Skeletal muscle satellite cell (primary cell): Measurements from ENCODE around the genes NREP and ARL14EPL.

DNA sequence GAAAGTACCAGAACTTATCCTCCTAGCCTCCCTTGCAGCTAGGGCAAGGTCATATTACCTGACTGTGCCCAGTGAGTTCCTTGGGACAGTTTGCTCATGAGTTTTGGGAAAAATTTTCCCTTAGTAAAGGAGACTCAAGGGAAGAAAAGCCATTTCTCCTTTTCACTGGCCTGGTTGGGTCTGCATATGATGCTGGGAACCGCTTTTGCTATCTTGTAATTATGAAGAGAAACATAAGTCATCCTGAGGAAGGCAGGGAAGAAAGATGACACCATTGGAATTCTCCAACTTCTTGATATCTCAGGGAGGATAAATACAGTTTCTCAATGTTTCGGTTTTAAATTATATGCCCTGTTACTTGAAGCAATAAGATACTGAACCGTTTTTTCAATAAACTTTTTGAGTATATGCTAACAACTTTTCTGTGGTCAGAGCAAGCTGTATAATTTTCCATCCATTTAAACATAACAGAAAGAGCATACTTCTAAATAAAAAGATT is 109.7 kb downstream of the STARD4 start:
- CAGE, long polyA plus RNA: no peak

DNA sequence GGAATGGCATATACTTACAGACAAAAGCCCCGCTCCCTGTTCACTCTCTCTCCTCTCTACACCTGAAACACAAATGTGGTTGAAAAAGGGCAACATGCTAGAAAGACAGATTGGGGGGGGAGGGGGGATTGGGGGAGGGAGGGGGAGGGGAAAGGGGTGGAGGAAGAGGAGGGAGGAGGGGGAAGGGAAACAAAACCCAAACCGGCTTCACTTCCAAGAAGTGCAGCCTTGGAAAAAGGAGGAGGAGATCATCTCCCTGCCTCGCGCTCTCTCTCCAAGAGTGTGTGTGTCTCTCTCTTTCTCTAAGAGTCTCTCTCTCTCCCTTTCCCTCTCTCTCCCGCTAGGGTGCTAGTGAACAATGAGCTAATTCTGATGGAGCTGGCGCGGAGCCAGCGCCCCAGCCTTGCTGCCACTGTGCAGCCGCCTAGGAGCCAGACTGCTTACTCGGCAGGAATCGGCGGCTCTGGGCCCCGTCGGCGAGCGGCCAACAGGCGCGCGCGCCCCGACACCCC is at the start of gene NREP:
NREP (minus strand) TSS at position 77 of the 512 bp plus-strand sequence.
- CAGE, long polyA plus RNA: no peak

GRCh38 chr5:111771923-111772365 is 14.9 kb upstream of the NREP start:
- CAGE, long polyA plus RNA: no peak

- CAGE, long polyA plus RNA: no peak
Observed at GRCh38 chr5:112162098-112162455, 257.0 kb downstream of the EPB41L4A start.

DNA sequence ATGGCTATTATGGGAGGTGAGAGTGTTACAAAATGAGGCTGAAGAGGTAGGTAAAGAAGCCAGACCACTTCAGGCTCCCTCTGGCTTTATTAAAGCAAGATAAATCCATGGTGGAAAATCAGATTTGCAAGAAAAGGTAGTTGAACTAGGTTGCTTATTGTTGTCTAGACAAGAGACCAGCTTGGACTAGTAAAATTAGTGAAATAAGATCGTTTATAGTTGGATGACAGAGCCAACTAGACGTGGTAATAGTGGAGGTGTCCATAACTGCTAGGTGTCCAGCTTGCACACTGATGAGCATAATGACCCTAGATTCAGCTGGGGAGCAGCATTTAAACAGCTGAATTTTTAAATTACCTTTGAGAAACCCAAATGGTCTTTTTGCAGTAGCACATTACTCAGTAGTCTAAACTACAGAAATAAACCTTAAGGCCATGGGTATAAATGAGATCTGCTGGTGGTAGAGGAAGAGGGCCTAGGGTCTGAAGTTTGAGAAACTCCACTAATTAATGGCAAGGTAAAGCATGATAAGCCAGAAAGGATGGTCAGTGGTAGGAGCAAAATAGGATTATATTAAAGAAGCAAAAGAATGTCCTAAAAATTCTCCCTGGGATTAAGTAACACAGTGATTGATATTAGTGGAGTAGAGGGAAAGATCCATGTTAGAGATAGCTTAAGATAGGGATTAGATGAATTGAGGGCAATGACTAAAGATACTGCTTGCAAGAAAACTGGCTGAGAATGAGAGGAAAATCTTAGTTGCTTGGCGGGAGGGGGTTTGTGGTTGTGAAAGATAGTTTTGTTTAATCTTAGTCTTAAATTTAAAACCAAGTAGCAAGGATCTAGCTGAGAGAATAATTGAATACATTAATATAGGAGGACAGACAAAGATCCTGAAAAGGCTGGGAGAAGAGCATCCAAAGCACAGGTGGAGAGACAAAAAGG is 255.8 kb downstream of the EPB41L4A start:
- CAGE, long polyA plus RNA: no peak

DNA sequence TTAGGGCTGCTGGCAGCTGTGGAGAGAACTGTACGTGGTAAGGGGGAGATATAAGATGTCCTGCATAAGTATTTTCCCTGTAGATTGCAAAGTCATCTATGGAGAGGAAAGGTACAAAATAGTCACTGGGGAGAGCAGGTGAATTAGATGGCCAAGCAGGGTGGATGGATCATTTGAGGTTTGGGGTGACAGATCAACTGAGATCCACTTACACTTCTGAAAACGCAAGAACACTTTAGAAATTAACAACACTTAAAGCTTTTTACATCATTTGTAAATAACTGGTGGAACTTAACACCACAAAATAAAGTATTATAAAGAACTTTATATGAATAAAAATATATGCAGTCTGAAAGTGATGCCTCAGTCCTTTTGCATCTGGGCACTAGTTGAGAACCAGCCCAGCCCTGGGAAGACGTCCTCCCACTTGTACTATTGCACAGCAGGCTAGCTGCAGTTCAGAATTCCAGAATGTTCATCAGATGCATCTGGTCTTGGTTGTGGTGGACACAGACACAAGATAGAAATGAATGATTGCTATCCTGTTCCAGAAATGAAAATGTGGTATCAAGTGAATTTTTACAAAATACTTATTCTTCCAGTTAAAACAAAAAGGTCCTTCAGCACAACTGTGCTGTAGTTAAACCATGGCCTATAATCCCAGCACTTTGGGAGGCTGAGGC is 255.0 kb downstream of the EPB41L4A start:
- CAGE, long polyA plus RNA: no peak

GRCh38 chr5:112166237-112166979 is 252.7 kb downstream of the EPB41L4A start:
- CAGE, long polyA plus RNA: no peak

DNA sequence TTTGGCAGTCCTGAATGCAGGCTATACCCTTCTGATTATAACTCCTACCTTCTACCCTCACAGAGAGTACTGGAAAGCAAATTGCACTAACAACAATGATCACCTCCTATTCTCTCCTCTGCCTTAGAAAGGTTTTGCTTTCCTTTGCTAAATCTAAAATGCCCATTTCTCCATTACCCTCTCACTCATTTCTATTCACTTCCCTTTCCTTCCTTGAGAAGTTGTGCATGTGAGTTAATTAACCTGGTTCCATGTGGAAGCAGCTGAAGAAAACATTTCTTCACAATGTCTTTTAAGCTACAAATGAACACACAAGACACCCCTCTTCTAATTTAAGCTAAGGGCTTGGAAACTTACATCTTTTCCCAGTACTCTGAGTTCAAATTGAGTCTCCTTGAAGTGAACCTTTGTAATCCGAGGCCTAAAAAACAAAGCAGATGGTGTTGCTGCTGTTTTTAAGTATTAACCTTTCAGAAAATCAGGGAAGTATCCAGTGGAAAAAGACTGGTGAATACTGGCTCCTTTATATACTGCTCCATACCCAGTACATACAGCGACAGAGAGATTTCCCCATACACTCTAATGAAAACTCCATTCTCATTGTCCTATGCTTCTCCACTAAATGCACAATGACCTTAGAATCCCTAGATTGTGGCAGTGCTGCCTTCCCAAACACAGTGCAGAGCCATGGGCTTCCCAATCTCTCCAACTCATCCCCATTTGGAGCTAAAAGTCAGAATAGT is 160.0 kb downstream of the EPB41L4A start:
- CAGE, long polyA plus RNA: no peak

- CAGE, long polyA plus RNA: no peak
Observed at GRCh38 chr5:112347692-112348343, 71.3 kb downstream of the EPB41L4A start.

- CAGE, long polyA plus RNA: no peak
Observed at GRCh38 chr5:112479610-112479935, 60.5 kb upstream of the EPB41L4A start.

DNA sequence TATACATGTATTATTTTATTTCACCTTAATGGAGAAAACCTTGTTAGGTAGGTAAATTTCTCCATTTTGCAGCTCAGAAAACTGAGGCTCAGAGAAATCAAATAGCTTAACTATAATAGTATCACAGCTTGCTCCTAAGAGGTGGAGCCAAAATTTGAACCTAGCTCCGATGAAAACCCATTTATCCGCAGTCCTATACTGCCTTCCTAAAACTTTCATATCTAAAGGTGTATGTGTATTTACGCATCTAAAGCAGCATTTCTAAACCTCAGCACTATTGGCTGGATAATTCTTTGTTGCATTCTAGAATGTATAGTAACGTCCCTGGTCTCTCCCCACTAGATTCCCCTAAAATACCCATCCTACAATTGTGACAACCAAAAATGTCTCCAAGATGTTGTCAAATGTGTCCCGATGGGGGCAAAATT is 43.4 kb upstream of the SRP19 start:
- CAGE, long polyA plus RNA: no peak

GRCh38 chr5:113103909-113104503 is 127.4 kb downstream of the DCP2 start:
- CAGE, long polyA plus RNA: no peak

GRCh38 chr5:113161718-113162362 is 185.2 kb downstream of the DCP2 start:
- CAGE, long polyA plus RNA: no peak

GRCh38 chr5:113246165-113246699 is 188.6 kb downstream of the TSSK1B start:
- CAGE, long polyA plus RNA: no peak

DNA sequence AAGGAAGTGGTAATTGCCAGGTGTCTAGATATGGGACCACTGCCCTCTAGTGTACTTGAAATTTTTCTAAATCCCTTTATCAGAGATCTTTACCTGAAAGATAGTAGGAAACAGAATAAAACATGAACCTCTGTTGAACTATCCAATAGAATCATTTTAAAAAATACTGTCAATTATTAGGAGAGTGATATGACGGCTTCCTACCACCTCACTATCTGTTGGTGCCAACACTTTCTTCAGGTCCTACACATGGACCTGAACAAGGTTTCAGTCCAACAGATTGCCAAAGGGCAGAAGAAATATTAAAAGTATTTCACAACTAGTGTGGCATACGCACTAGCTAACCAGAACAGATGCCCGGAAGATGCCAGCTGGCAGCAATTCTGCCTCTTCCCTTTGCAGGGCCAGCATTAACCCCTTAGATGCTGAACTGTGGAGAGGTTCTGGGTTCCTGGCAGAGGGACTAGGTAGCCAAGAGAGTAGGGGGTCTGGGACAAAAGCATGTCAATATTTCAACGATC is 104.0 kb downstream of the TSSK1B start:
- CAGE, long polyA plus RNA: no peak

GRCh38 chr5:115423388-115424425 is 120.9 kb downstream of the FEM1C start:
- CAGE, long polyA plus RNA: no peak

DNA sequence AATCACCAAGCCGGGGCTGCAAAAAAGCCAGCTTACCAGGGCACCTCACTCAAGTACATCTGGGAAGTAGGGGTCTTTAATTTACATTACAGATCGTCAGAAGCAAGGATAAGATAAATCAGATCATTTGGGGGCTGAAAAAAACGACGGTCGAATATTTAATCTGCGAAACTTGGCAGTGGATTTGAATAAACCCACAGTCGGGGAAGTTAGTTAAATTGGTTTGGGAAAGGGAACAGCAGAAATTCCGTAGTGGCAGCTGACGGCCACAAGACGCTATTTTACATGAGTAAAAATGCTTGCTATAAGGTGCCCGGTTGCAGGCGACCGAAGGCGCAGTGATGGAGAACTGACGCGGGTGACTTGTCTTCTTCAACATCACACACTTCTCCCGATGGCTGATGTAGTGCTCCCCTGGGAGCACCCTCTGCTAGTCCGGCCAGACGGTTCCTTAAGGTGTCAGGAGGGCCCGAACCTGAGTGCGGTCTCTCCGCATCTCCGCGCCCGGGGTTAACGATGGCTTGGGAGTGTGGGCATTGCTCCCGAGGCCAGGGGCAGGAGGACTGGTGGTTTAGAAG is 1.0 kb downstream of the CDO1 start:
- CAGE, long polyA plus RNA: no peak

DNA sequence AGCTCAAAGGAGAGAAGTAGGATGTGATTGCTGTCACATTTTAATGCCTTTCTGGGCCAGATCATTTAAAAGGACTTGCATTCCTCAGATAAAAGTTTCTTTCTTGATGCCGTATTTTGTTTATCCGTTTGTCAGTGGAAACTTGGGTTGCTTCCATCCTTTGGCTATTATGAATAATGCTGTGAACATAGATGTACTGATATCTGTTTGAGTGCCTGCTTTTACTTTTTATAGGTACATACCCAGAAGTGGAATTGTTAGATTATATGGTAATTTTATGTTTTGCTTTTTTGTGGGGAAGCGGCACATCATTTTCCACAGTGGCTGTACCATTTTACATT is 9.3 kb downstream of the AP3S1 start:
- CAGE, long polyA plus RNA: no peak

- CAGE, long polyA plus RNA: no peak
Observed at GRCh38 chr5:115956504-115956847, 5.8 kb upstream of the LVRN start.

GRCh38 chr5:116032273-116032666 is at the start of gene ARL14EPL:
TSS of gene ARL14EPL (plus strand) at chr5:116032472.
- CAGE, long polyA plus RNA: no peak